Hematopoietic multipotent progenitor cell (in vitro differentiated cells): ENCODE measurements around a stretch of chr17.

DNA sequence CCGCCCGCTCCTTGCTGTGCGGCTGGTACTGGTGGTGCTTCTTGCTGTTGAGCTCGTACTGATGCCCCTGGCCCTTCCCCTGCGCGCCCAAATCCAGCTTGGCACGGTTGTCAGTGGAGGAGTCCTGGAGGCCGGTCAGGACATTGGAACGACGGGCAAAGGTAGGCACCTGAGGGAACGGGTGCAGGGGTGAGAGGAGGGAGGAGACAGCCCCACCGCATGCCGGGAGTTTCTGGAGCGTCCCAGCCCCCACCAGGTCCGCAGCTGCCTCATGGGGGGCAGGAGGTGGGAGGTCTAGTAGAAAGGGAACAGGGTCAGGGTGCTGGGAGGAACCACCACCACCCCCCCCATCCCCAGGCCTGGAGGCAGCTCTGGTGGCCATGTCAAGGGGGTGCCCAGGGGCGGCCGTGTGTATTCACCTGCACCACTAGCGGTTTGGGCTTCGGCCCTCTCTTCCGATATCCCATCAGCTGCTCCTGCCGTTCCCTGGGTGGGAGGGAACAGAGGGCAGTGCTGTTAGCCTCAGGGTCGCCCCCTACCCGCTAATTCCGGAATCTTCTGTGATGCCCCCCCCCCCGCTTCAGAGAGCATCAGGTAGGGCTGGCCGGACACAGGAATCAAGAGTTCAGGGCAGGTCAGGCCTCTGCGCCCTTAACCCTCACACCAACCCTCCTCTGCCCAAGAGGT is 3.9 kb downstream of the CBX4 start:
- CAGE, long polyA plus RNA, result no peak

- CAGE, long polyA plus RNA, result no peak
These were observed 2.5 kb downstream of the CBX4 start for GRCh38 chr17:79836588-79837222.

GRCh38 chr17:79919532-79919906 is 80.3 kb upstream of the CBX4 start:
- CAGE, long polyA plus RNA, result no peak

DNA sequence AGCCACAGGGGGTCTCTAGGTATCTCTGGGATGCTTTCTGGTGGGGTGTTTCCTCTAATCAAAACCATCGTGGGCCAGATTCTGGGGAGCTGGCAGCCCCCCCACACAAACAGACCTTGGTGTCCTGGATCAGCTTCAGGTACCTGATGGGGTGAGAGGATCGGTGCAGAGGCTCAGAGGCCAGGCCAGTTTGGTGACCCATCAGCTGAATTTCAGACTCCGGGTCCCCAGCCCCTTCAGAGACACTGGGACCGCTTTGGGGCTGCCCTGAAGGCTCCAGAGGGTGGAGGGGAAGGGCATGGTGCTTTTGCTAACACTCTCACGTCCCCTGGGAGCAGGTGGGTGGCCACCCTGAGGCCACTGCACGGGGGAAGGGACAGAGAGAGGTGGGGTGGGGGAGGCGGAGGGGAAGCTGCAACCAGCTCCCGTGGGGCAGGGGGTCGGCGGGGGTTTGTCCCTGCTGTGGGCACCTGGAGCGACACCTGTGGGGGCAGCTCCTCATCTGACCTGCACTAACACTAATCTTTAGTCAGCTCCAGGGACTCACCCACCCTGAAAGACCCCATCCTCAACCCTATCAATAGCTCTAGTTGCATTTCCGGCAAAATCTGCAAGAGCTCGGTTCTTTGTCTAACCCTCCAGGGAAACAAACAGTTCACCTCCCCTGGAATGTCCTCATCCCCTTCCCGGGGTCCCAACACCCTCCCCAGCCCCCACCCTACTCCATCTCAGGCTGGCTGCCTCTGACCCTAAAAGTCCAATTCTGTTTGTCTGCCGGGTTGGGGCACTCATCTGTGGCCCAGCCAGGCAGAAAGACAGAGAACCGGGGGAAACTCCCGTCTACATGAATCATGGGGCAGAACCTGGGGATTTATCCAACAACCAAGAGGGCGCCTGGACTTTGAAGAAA is 91.8 kb upstream of the CBX4 start:
- CAGE, long polyA plus RNA, result no peak

DNA sequence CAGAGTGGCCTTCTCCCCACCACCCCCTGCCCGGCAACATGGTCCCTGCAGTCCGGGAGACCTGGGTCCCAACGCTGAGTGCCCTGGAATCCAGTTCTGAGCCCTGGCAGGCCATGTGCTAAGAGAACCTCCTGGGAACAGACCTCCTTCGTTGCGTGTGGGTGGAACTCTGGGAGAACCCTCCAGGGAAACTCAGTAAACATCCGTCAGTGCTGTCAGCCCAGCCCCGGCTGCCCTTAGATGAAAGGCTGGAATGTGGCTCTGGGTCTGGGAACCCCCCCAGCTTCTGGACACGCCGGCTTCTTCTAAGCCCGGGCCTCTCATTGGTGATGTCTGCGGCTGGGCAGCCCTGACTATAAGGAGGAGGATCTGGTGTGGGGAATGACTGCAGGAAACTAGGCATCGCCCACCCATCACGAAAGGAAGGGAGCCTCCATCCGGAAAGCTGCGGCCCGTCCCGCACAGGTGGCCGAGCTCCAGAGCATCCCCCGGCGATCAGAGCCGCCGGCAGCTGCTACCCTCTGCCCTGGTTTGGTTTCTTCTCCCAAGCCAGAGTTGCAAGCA is 83.7 kb downstream of the TBC1D16 start:
- CAGE, long polyA plus RNA, result no peak

- CAGE, long polyA plus RNA, result no peak
These were observed 42.2 kb downstream of the TBC1D16 start for GRCh38 chr17:79993064-79994238.

- CAGE, long polyA plus RNA, result no peak
These were observed 13.6 kb downstream of the EIF4A3 start for GRCh38 chr17:80132841-80134152.

DNA sequence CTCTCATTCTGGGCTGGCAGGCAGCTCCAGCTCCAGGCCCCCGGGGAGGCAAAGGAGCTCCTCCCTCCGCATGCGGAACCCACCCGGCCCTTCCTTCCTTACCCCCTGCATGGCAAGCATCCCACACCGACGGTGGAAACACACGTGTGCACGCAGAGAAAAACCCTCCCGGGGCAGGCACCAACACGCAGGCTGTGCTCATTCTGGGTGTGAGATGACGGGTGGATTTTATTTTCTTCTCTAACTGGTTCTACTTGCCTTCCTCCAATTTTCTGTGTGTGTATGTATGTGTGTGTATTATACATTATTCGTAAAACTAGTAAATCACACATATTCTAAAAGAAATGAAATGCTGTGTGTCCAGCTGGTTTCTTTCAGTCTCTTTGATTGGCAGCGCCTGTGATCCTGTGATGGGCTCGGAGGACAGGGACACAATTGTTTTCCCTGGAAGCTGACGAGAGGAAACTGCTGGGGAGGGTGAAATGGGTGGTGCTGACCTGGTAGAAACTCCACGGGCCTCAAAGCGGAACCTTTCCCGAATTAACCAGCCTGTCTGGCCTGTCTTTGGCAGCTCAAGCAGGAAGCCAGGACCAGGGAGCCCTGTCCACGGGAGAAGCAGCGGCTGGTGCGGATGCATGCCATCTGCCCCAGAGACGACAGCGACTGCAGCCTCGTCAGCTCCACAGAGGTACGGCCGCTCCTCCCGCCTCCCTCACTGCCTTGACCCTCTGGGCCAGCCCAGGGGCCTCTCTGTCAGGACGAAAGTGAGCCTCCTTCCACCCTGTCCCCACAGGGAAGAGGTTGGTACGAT is 22.3 kb downstream of the CARD14 start:
- CAGE, long polyA plus RNA, result no peak

DNA sequence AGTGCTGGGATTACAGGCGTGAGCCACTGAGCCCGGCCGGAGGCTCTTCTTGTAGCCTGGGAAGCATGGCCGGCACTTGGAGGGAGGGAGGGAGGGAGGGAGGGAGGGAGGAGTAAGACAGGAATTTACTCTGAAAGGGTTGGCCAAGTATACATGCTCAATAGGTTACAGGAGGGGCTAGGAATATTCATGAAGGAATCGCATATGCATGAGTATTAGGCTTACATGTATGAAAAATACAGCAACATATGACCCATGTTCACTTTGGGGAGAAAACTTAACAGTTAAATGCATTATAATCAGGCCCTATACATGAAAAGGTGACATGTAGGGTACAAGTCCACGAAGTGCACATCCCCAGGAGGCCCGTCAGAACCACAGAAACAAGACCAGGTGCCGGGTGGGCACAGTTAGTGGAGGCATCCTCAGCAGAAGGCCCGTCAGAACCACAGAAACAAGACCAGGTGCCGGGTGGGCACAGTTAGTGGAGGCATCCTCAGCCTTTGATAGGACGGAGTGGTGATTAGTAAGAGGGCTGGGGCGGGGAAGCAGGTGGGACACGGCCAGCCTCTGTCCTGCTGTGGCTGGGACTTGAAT is 3.3 kb upstream of the RNF213 start:
- CAGE, long polyA plus RNA, result no peak

GRCh38 chr17:80262271-80262909 is 1.7 kb downstream of the RNF213 start:
- CAGE, long polyA plus RNA, result no peak

- CAGE, long polyA plus RNA, result no peak
These were observed 193.6 kb downstream of the RPTOR start for GRCh38 chr17:80738183-80738682.

GRCh38 chr17:80750932-80751438 is 206.3 kb downstream of the RPTOR start:
- CAGE, long polyA plus RNA, result no peak

DNA sequence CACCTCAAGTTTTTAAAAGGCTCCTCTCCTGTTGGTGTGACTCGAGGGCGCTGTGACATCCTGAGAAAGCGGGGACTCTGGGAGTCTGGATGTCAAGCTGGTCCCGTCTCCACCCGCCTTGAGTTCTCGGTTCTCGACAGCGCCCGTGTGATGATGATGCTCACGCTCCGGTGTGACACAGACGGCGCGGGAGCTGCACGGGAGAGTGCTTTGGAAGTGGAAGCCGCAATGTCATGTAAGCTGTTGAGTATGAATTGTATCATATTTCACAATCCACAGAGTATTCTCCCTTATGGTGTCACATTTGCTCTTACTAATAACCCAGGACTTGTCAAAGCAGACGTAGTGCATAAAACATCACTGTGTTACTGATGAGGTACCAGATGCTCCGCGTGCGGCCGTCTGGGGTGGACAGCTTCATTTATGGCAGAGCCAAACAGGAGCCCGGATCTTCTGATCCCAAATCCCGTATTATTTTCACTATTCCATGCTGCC is 217.5 kb upstream of the CHMP6 start:
- CAGE, long polyA plus RNA, result no peak

DNA sequence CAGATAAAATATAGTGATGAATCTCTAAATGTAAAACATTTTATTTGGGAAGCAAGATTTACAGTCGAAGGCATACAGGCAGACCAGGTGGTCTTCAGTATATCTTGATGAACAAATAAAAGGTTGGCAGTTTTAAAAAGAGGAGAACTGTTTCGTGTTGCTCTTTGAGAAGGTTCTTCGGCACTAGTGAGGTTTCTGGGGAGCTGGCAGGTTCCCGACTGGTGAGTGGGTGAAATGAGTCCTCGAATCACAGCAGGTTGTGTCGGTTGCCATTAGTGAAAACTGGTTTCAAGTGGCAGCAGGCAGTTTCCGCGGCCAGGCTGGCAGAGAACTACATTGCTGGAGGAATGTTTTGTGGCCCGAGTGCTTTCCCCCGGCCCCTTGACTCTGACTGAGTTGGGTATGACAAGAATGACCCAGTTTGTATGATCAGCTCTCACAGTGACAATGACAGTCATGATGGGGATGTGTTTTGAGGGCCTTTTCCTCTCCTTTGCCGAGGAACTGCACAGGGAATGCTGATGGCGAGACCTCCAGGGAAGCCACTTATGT is 206.3 kb upstream of the CHMP6 start:
- CAGE, long polyA plus RNA, result no peak

GRCh38 chr17:80832267-80832877 is 159.3 kb upstream of the CHMP6 start:
- CAGE, long polyA plus RNA, result no peak

DNA sequence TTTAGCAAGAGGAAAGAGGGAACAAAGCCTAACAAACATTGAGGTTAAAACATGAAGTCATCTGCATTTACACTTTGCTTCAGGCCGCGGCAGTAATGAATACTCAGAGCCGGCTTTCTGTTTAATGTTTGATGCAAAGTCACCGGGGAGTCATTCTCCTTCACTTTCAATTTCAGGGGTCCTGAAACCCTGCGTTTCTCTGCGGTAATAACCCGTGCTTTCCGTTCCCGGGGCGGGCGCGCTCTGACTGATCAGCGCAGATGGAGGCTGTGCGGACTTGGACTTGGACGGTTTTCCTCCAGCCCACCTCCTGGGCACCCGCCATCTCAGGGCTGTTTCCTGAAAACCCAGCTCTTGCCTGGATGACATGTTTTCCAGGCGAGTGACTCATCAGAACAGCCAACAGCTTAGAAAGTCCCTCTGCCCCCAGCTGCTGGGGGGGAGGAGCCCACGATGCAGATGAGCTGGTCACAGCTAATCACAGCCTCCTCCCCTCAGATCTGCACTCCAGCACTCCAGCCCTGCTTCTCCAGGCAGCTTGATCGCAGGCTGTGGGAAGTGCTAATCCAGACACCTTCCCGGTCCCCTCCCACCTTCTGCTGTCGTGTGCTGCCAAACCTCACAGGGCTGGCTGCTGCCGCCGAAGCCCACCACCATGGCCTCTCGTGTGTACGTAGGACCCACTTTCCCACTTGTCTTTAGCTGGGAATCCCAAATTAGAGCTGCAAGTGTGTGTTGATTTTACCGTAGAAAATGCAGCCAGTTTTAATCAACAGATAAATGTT is 158.6 kb upstream of the CHMP6 start:
- CAGE, long polyA plus RNA, result no peak

- CAGE, long polyA plus RNA, result no peak
These were observed 32.1 kb upstream of the CHMP6 start for GRCh38 chr17:80959235-80960182.

DNA sequence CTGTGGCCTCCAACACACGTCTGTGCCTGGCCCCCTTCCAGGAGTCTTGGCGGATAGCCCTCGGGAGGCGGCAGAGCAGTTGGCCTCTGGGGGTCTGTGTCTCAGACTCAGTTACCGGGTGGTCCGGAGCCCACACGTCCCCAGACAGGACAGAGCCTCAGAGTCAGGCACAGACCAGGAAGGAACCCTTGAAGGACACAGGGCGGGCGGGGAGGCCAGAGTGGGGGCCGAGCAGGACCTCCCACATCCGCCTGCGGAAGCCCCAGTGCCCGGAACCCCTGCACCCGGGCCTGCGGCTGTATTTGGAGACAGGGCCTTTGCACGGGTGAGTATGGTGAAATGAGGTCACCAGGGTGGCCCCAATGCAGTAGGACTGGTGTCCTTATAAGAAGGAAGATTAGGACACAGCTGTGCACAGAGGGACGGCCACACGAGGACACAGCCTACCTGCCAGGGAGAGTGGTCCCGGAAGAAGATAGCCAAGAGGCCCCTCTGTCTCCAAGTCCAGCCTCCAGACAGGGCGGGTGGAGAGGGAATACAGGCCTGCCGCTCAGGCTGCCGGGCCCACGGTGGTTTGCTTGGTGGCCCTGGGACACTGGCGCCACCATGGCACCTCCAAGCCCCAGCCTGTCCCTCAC is 22.3 kb upstream of the CHMP6 start:
- CAGE, long polyA plus RNA, result no peak

GRCh38 chr17:81043544-81044496 is 8.9 kb downstream of the BAIAP2 start:
- CAGE, long polyA plus RNA, result no peak

DNA sequence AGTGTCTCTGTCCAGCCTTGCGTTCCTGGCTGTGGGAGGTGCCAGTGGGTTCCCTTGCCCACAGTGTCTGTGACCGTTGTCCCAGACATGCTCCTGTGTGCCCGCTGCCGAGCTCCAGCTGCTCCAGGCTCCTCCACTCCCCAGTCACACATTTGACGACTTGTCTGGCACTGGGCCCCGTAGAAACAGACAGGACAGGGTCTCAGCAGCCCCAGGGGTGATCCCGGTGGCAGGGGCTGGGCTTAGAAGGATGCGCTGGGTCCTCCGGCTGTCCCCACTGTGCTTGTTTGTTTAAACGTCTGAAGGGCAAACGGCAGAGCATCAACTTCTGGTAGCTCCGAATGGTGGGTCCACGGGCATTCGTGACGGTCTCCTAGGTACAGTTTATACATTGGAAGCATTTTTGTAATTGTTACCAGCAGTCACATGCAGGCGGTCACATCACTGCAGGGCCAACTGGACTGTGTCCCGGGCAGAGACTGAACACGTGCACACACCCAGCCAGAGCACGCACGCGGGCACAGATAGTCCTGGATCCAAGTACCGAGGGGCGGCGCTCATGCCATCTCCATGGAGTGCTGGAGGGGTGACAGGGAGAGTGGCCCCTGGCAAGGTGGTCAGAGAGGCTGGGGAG is 34.0 kb downstream of the BAIAP2 start:
- CAGE, long polyA plus RNA, result no peak